Temporal lobe (tissue), 2 donors: ENCODE data around the genes SIRT6, MPND and CHAF1A.

GRCh38 chr19:3943014-3943376 is 10.1 kb downstream of the NMRK2 start:
- RAMPAGE, long total RNA = no peak

GRCh38 chr19:3953948-3954706 is 16.8 kb downstream of the DAPK3 start:
- RAMPAGE, long total RNA = no peak

DNA sequence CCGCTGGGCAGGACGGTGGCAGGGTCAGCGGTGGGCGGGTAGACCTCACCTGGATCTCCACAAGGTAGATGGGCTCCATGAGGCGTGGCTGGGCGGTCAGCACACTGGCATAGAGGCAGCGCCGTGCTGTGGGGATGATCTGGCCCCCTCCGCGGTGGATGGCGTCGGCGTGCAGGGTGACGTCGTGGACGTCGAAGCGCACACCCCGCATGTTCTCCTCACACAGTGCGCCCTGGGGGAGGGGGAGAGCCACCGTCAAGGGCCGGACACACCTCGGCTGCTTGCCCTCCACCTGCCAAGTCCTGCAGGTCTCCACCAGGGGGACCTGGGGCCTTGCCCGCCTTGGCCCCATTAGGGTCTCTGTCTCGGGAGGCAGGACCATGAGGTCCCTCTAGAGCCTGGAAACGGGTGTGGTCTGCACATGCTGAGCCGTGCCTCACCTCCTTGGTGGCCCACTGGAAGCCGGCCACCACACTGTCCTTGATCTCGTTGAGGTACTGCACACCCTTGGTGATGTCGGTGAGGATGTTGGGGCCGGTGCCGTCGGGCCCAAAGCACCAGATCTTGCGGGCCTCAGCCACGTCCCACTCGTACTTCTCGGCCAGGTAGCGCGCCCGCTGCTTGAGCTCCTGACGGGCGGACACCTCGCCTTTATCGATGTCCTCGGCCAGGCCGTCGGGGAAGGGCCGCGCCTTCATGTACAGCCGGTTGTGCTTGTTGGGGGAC is 6.6 kb upstream of the DAPK3 start:
- RAMPAGE, long total RNA = no peak

DNA sequence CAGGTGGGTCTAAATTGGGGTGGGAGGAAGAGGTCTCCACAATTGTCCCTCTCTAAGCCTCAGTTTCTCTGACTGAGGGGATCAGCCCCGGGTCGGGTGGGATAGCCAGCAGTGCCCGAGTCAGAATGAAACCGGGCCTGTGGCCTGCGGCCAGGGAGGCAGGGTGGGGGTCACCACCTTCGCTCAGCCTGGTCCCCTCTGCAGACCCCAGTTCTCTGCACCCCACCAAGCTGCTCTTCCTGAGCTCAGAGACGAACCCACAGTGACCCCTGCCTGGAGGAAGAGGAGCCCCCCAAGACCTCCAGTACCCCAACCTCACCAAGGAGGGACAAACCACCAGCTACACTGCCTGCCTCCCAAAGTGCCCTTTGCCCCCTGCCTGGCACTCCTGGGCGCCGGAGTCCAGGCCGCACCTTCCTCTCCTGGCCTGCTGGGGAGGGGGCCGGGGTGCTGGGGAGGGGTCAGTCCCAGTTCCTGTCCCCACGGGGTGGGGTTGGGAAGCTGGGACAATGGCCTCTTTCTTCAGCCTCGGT is 14.6 kb downstream of the ZBTB7A start:
- RAMPAGE, long total RNA = no peak

DNA sequence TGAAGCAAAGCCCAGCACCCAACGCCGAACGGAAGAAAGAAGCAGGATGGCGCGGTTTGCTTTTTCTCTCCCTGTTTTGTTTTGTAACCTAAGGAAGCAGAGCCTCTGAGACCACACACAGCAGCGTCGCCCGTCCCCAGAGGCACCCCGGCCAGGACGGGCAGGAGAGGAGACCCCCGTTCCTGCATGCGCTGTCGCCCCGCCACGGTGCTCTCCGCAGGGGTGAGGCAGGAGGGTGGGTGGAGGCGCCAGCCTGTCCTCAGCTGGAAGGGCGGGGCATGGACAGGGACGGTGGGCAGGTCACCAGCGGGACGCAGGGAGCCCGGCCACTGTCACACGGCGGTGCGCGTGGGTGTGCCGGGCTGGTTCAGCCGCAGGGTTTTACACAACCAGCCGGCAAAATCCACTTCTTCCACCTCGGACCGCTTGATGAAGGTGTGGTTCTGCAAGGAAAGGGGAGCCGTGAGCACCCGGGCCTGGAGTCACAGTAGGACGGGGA is 23.6 kb upstream of the ZBTB7A start:
- RAMPAGE, long total RNA = no peak

DNA sequence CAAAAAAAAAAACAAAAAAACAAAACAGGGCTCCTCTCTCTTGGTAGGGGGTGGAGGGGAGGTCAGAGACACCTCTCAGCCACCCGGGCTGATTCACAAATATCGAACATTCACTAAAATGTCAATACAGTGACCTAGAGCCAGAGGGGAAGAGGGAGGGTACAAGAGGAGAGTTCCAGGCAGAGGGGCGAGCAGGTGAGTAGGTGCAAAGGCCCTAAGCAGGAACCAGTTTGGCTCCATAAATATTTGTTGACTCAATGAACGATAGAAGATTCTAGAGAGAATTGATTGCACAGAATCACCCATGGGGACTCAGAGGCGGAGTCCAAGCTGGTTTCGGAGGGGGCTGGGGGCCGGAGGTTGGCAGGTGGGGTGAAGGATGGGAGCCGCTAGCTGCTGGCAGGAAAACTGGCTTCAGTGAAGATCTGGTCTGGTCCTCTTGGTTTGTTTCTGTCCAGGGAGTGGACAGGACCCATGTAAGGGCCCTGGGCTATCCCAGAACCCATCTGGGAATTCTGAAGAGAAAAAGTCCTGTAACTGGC is 809 bp upstream of the CREB3L3 start:
- RAMPAGE, long total RNA = no peak

DNA sequence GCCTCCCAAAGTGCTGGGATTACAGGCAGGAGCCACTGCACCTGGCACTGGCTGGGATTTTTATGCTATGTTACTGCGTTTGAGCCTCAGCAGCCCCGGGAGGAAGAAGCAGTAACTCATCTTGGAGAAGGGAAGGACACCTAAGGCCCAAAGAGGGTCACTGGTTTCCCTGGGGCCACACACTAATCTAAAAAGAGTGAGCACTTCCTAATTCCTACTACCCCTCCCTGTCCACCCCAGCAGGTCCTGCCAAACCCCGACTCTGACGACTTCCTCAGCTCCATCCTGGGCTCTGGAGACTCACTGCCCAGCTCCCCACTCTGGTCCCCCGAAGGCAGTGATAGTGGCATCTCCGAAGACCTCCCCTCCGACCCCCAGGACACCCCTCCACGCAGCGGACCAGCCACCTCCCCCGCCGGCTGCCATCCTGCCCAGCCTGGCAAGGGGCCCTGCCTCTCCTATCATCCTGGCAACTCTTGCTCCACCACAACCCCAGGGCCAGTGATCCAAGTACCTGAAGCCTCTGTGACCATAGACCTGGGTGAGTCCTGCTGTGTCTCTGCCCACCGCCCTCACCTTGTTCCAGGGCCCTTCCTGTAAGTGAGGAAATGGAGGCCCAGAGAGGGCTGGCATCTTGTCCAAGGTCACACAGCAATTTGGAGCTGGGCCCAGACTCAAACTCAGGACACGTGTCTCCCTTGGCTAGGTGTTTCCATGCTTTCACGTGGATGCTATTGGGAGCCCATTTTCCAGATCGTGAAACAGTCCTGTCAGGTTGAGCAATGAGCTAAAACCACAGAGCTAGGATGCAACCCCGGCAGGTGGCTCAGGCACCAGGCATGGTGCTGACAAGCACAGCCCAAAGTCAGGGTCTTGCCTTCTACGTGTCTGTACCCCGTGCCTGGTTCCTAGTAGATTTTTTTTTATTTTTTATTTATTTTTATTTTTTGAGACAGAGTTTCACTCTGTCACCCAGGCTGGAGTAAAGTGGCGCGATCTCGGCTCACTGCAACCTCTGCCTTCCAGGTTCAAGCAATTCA is 3.6 kb downstream of the CREB3L3 start:
- RAMPAGE, long total RNA = no peak

- RAMPAGE, long total RNA = no peak
These were observed at the start of gene SIRT6 for GRCh38 chr19:4181941-4182779. SIRT6 (minus strand) TSS chr19:4182563.

GRCh38 chr19:4268152-4268947 is 10.7 kb upstream of the SHD start:
- RAMPAGE, long total RNA = no peak

- RAMPAGE, long total RNA = no peak
These were observed 9.2 kb downstream of the STAP2 start for GRCh38 chr19:4329146-4330186.

GRCh38 chr19:4342915-4344010 is at the start of gene MPND:
MPND (plus strand) TSS chr19:4343562.
- RAMPAGE, long total RNA = no peak

DNA sequence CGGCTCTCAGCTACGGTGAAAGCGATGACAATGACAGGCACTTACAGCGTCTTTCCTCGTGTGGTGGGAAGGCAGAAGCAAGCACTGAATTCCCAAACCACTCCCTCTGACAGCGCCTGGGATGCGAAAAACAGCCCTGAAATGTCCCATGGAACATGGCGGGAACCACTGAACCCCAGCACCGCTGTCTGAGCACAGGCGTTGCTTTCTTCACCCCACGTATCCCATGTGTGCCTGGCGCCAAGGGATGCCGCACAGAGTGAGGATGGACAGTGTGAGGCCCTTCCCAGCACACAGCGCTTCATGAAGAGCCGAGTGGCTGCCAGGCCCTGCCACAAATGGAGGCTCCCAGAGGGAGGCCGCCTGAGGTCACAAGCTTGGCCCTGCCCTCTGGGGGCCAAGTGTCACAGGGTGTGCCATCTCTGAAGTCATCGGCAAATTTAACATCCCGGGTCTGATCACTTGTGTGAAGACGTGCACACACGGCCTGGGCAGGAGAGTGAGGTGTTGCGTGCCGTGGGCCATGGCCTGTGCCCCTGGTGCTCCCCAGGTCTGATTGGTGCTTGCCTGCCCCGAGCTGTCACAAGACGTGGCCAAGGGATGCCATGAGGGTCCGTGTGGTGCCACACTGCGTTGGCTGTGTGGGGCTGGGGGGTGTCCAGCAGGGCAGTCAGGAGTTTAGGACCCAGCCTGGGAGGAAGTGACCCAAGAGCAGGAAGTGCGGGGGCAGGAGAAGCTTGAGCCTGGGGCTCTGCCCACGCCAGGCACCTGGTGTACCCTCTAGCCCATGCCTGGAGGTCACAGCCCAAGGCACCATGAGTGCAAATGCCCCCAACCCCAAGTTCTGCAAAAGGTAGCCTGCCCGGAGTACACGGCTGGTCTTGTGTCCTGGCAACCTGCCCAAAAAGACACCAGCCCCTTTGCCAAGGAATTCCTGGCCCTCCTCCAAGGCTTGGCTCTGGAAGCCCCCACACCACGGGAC is 24.6 kb downstream of the MPND start:
- RAMPAGE, long total RNA = no peak

DNA sequence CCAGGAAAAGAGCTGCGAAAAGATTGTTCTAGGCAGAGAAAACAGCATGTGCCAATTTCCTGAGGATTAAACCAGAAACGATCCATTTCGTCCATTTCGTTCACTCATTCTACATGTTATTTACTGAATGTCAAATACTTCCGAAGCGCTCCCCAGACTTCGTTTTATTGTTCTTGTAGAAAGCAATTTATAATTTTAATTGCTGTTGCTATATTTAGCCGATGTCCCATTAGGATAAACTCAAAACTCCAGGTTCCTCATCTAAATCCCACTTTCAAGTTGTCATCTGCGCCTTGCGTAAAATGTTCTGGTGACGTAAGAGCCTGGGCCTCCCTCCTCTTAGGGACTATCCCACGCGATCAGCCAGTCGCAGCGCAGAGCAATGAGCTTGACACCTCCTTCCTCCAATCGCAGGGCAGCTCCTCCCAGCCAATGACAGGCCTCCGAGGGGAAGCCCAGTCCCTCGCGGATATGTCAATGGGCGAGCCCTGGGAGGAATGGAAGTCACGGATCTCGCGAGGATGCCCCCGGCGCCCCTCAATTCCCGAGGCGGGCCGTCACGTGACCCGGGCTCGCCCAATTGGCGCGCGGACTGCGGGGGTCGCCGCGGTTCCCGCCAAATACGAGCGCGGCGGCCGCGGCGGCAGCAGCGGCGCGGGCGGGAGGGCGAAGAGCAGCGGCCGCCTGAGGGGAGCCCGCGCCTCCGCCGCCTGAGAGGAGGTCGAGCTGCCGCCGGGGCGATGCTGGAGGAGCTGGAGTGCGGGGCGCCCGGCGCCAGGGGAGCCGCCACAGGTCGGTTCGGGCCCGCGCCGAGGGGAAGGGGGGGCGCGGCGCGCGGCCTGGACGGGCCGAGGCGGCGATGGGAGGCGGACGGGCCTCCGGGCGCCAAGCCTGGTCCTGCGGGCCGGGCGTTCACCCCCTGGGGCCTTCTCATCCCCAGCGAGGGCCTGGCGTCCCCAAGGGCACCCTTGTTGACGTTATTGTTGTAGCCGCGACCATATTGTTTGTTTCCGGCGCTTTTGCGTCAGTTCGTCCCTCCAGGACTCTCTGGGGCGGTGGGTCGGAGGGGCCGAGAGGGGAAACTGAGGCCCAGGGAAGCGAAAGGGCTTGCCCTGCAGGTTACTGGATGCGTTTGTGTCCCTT is at the start of gene CHAF1A:
TSS of gene CHAF1A (plus strand) at position 618 of the 1,143 bp plus-strand sequence.
- RAMPAGE, long total RNA = no peak

DNA sequence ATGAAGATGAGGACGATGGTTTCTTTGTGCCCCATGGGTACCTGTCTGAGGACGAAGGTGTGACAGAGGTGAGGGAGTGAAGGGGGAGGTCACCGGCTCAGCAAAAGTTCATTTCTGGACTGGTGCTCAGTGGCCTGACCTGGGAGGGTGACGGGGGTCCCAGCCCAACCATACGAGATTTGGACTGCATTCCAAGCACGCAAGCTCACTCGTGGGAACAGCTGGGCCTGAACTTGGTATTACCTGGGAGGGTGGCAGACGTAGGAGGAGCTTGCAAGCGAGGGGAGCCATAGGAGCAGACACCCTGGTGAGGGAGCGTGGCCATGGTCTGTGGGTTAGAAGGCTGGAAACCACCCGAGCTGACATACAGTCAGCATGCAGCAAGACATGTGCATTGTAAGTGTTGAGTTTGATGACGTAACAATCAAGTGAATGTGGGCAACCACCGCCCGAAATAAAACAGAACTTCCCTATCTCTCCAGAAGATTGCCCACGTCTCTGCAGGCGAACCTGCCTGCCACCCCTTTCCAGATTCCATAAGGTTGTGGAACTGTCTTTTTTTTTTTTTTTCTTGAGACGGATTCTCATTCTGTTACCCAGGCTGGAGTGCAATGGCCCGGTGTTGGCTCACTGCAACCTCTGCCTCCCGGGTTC is 26.9 kb downstream of the UBXN6 start:
- RAMPAGE, long total RNA = no peak

- RAMPAGE, long total RNA = no peak
These were observed 12.3 kb downstream of the UBXN6 start for GRCh38 chr19:4445248-4445763.

- RAMPAGE, long total RNA = start-site peak on the plus strand at chr19:4474833-4474907, 67 and 53 reads in 2 replicates
These were observed 2.5 kb downstream of the HDGFL2 start for GRCh38 chr19:4474505-4475121.

GRCh38 chr19:4558225-4558871 is 1.1 kb downstream of the SEMA6B start:
- RAMPAGE, long total RNA = no peak

- RAMPAGE, long total RNA = no peak
These were observed 38.7 kb upstream of the SEMA6B start for GRCh38 chr19:4598176-4598605.

GRCh38 chr19:4671627-4671862 is 1.4 kb upstream of the MYDGF start:
- RAMPAGE, long total RNA = no peak

GRCh38 chr19:4759655-4760391 is 31.7 kb upstream of the FEM1A start:
- RAMPAGE, long total RNA = no peak